Epithelial cell of proximal tubule (primary cell): ENCODE data around the genes ABHD2 and RLBP1.

DNA sequence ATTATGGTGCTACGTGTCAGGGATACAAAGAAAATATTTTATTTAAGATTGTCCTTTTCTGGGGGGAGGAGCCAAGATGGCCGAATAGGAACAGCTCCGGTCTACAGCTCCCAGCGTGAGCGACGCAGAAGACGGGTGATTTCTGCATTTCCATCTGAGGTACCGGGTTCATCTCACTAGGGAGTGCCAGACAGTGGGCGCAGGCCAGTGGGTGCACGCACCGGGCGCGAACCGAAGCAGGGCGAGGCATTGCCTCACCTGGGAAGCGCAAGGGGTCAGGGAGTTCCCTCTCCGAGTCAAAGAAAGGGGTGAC is 448.3 kb downstream of the AGBL1 start:
- RAMPAGE, long total RNA = no peak
- RRBS = no CpG with 5 or more reads among the region's 17 CpGs

GRCh38 chr15:87487525-87487920 is 769.0 kb downstream of the NTRK3 start:
- RAMPAGE, long total RNA = no peak
- RRBS = no CpG with 5 or more reads among the region's 2 CpGs

GRCh38 chr15:88015197-88015586 is 241.3 kb downstream of the NTRK3 start:
- RAMPAGE, long total RNA = no peak
- RRBS = no CpG with 5 or more reads among the region's 7 CpGs

DNA sequence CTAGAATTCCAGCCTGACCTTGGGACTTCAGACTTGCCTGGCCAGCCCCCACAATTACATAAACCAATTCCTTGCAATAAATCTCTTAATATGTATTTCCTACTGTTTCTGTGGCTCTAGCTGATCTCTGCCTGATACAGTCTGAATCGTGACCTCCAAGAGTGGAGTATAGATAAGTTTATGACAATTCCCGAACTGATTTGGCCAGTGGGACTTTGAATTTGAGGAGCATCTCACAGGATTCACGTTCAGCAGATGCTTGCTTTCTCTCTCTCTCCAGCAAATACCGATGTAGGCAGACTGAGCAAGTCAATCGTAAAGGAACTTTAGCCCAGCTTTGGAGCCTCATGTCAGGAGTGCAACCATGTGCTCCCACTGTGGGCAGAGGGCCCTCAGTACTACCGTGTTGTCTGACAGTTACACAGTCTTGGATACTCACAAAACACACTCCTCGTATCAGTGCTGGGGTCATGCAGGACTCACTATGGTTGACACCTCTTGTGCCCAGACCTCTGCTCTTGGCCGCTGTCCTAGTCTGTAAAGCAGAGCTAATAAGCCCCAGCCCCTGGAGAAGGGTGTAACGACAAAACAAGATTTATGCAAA is 66.2 kb downstream of the MRPL46 start:
- RAMPAGE, long total RNA = no peak
- RRBS = no CpG with 5 or more reads among the region's 9 CpGs

- RAMPAGE, long total RNA = no peak
- RRBS = no CpG with 5 or more reads among the region's 18 CpGs
These were observed 5.2 kb downstream of the AEN start for GRCh38 chr15:88626256-88626915.

- RAMPAGE, long total RNA = no peak
- RRBS = no CpG with 5 or more reads among the region's 13 CpGs
These were observed 8.6 kb upstream of the ISG20 start for GRCh38 chr15:88630019-88630757.

GRCh38 chr15:88716822-88717224 is 78.0 kb downstream of the ISG20 start:
- RAMPAGE, long total RNA = no peak
- RRBS = no CpG with 5 or more reads among the region's 12 CpGs

DNA sequence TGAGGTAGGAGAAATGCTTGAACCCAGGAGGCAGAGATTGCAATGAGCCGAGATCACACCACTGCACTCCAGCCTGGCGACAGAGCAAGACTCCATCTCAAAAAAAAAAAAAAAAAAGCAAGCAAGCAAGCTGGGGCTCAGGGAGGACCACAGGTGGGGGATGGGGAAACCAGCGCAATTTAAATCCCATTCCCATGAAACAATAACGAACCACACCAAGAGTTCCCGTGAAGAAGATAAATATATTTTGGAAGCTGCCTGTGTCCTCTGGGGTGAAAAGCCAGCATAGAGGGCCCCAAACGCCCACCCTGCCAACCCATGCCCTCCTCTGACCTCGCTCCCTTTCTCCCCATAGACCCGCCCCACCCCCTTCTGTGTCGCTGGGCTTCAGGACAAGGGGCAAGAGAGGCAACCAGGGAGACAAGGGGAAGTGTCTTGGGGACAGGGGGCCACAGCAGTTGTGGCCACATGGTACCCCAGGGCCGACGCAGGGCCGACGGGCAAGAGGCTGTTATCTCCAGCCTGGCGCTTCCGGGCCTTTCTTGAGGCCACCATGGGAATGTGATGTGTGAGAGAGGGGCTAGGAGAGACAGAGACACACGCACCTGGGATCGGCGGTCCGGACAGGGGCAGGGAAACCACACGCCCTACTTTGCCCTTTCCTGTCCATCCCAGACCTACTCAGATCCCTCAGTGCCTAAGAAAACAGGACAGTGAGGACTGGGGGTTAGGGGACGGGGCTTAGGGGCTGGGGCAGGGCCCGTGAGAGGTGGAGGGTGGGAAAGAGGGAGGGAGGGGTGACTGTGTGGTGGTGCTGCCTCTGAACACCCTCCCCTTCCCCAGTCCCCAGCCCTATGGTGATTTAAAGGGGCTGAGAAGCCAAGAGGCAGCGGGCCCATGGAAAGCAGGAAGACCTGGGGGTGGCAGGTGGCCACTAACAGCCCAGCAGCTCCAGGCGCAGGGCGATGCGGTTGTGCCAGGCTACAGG is 3.4 kb upstream of the HAPLN3 start:
- RAMPAGE, long total RNA = no peak
- RRBS = 91% methylated on average over 5 of the region's 26 CpGs

- RAMPAGE, long total RNA = no peak
- RRBS = no CpG with 5 or more reads among the region's 17 CpGs
These were observed 6.0 kb upstream of the HAPLN3 start for GRCh38 chr15:88901016-88902014.

GRCh38 chr15:88987916-88988451 is 74.8 kb upstream of the MFGE8 start:
- RAMPAGE, long total RNA = no peak
- RRBS = no CpG with 5 or more reads among the region's 7 CpGs

GRCh38 chr15:89087484-89088787 is at the start of gene ABHD2:
TSS of gene ABHD2 (plus strand) at chr15:89088456.
- RAMPAGE, long total RNA = no peak
- RRBS = 1% methylated on average over 14 of the region's 75 CpGs

DNA sequence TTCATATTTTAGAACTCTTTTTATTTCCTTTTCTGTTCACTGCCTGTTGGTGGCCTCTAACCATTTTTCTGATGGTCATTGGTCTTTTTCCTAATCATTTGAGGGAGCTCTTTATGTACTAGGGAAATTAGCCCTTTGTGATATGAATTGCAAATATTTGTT is 45.2 kb downstream of the ABHD2 start:
- RAMPAGE, long total RNA = no peak

DNA sequence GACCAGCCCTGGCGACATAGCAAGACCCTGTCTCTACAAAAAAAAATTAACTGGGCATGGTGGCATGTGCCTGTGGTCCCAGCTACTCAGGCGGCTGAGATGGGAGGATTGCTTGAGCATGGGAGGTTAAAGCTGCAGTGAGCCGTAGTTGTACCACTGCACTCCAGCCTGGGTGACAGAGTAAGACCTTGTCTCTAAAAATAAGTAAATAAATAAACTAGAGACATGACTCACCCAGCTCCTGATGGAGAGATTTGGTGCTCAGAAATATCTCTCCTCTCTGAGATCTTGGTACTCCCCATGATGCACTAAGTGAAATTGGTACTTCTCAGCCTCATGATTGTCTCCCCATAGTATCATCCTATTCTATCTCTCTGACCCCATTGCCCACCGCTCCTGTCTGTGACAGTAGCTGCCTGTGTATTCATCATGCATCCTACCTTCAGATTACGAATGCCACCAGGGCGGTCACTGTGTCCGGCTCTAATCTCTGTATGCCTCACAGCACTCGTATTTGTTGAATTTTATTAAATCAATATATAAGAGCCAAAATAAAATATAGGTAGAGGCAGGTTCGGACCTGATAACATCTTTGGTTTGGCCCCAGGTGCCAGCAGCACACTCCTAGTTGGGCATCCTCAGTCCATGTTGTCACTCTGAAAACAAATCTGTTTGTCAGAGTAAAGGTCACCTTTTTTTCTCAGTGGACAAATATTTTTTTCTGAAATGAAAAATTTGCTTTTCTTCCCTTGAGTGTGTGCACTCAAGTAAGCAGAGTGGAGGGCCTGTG is 51.0 kb downstream of the ABHD2 start:
- RAMPAGE, long total RNA = no peak
- RRBS = no CpG with 5 or more reads among the region's 9 CpGs

GRCh38 chr15:89167774-89168323 is 53.5 kb downstream of the RLBP1 start:
- RAMPAGE, long total RNA = no peak
- RRBS = no CpG with 5 or more reads among the region's 7 CpGs

DNA sequence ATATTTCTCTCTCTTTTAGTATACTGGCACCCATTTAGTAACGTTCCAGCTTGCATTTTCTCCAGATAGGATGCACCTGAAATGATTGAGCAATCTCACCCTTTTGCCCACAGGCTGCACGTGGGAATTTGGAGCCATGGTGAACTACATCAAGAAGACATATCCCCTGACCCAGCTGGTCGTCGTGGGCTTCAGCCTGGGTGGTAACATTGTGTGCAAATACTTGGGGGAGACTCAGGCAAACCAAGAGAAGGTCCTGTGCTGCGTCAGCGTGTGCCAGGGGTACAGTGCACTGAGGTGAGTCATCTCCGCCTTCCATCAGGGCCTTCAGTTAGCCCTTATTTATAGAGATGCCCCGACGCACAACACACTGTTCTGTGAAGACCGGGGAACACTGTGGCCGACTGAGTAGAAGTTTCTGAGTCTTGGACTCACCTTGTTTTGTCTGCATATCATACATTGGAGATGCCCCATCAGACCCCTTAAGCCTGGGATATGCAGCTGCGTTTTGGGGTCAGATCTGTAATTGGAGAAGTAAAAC is 45.6 kb downstream of the RLBP1 start:
- RAMPAGE, long total RNA = no peak
- RRBS = no CpG with 5 or more reads among the region's 12 CpGs

GRCh38 chr15:89196677-89197455 is 24.5 kb downstream of the RLBP1 start:
- RAMPAGE, long total RNA = no peak
- RRBS = no CpG with 5 or more reads among the region's 9 CpGs

- RAMPAGE, long total RNA = no peak
- RRBS = 64% methylated on average over 2 of the region's 14 CpGs
These were observed at the start of gene RLBP1 for GRCh38 chr15:89221281-89222050. TSS of gene RLBP1 (minus strand) at chr15:89221579.

DNA sequence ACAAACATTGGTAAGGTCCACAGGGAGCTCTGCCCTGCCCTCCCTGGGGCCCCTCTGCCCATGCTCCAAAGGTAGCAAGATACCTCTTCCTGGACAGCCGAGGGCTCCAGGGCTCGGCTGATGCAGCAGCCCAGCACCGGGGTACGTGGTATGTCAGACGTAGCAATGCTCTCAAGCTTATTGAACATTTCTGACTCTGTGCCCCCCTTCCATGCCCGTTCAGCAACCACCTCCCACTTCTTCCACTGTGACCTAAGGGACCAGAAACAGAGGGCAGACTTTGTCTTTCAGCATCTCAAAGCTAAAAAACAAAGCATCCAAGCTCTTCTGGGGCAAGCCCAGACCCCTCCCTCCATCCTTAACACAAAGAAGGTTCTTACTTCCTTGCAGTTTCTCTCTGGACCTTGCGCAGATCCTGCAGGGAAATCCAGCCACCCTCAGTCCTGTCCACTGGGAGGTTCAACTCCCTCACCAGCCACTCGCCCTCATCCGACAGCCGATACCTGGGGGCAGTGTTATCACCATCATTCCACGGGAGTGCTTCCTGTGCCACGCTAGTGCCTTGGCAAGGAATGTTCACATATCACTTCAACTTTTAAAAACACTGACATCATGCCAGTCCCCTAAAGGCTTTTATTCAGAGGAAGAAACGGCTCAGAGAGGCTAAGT is 15.6 kb downstream of the POLG start:
- RAMPAGE, long total RNA = no peak
- RRBS = no CpG with 5 or more reads among the region's 13 CpGs

GRCh38 chr15:89333042-89334208 is 1.2 kb downstream of the POLG start:
- RAMPAGE, long total RNA = no peak
- RRBS = no CpG with 5 or more reads among the region's 73 CpGs

DNA sequence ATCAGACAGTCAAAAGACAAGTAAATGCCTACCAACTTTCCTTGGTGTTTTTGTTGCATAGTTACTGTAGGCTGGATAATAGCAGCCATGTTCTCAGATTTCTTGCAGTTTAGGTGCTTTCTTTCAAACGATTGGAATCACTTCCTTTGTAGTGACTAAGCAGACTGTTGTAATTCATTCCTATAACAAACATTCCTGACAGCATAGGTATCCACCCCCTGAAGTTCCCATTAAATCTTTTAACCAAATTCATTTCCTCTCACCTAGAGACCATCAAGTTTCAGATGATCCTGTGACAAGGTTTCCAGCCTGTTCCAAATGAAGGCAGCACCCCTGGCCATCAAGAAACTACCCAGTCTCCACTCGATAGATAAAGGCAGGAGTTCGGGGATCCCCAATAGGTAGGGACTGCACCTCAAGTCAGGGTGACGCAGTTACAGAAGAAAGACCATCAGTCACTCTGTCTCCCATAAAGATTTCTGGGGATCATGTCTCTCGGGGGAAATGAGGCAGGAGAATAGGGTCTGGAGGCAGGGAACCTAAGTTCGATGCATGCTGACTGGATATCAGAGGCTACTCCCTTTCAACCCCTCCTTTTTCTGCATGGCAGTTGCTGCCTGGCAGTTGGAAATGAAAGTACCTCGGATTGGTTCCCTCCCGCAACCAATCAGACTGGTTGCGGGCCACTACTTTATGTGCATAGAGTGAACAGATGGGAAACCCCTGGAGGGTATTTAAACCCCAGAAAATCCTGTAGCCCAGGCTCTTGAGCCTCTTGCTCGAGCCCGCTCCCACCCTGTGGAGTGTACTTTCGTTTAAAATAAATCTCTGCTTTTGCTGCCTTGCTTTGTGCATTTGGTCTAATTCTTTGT is 27.3 kb downstream of the RHCG start:
- RAMPAGE, long total RNA = no peak
- RRBS = no CpG with 5 or more reads among the region's 12 CpGs